ENCODE measurements around a stretch of chr17.

DNA sequence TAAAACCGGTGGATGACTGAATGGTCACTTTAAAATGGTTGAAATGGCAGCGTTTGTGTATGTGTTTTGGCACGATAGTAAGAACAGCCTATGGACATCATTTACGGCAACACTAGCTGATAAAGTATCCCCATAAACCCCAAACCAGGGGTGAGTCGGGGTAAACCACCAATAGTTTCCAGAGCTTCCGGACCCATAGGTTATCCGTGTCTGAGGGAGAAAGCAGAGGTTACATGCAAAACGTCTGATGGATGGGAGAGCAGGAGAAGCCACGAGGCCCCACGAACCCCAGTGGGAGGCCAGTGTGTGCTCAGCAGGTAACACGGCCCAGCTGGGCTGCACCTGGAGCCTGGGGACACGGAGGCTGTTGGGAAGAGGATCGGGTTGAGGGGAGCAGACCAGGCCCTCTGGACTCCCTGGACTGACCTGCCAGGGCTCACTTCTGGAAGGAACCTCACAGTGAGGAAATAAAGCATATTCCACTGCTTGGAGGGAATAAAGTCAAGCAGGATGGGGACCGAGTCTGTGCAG lies 62.5 kb upstream of the SEPTIN9 start:
- PRO-cap, 4 experiments = peak in 1 of 4 experiments; most common plus-strand start position 206 of the sequence (in 1)
- RAMPAGE, long total RNA, 4 experiments = no peak in any of the 4 experiments

DNA sequence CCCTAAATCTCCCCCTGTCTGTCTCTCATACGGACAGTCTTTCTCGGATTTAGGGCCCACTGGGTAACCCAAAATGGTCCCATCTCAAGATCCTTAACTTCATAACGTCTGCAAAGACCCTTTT lies 42.7 kb downstream of the SEPTIN9 start:
- PRO-cap, 4 experiments = no peak in any of the 4 experiments
- RAMPAGE, long total RNA, 4 experiments = no peak in any of the 4 experiments

DNA sequence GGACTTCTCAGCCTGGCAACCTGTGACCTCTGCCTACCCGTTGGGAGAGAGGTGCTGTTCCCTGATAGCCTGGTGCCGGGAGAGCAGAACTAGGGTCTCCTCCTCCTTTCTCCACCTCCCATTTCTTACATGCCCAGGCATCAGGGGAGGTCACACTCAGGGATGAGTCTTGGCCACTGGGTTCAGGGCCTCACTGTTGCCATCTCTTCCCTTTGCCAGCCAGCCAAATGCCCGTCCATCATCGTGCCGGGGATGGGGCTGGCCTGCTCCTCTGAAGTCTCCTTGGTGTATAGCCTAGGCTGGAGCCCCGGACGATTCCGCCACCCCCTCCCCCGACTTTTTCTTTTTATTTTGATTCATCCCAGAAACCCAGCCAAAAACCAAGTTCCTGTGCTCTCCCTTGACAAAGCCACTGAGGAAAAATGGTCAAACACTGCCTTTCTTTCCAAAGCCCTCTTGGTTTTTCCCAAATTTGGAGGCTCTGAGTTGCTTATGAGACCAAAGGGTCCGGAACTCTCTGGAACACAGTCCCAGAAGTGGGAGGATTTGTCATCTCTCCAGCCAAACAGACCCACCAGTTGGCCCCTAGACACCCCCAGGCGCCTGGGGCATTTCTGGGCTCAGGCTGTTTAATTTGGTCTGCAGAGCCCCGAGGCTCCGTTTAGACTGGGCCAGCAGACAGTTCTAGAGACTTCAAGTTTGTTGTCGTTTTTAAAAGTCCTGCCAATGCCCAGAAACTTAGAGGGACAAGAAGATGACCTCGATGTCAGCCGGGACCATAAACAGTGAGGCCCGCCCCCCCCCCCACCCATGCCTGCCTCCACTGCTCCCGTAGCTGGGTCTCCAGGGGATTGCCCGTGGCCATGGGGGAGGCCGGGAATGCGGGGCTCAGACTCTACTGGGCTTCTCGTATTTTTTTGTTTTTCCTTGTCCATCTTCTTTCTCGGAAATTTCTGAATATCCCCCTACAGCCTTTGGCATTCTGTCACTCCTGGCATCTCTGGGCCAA lies 98.5 kb downstream of the SEPTIN9 start:
- PRO-cap, 4 experiments = no peak in any of the 4 experiments
- RAMPAGE, long total RNA, 4 experiments = no peak in any of the 4 experiments

DNA sequence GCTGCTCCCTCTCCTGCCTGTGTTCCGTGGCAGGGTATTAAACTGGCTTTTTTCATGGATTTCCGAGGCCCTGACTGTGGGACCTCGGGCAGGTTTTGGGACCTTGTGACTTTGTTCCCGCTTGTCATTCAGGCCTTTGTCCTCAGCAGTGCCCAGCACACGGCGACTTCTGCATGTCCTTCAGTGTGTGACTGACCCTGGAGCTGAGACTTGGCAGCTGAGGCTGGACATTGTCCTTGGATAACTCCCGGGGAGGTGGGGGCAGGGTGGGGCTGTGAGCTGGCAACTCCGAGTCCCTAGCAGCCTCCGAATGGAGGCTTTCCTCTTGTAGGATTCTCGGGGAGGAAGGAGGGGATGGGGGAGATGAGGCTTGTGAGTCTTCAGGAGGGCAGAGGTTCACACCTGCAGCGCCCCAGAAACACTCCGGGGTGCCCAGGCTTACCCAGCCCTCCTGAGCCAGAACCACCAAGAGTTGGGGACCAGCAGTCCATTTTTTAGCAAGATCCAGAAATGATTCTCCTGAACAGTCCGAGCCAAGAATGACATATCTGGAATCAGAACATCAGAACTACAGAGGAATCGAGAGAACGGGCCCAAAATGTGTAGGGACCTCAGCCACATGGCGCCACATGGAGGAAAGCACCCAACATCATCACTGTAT lies 103.0 kb downstream of the SEPTIN9 start:
- PRO-cap, 4 experiments = no peak in any of the 4 experiments
- RAMPAGE, long total RNA, 4 experiments = no peak in any of the 4 experiments

- PRO-cap, 4 experiments = no peak in any of the 4 experiments
- RAMPAGE, long total RNA, 4 experiments = no peak in any of the 4 experiments
Observed at GRCh38 chr17:77391610-77392311, 110.5 kb downstream of the SEPTIN9 start.

DNA sequence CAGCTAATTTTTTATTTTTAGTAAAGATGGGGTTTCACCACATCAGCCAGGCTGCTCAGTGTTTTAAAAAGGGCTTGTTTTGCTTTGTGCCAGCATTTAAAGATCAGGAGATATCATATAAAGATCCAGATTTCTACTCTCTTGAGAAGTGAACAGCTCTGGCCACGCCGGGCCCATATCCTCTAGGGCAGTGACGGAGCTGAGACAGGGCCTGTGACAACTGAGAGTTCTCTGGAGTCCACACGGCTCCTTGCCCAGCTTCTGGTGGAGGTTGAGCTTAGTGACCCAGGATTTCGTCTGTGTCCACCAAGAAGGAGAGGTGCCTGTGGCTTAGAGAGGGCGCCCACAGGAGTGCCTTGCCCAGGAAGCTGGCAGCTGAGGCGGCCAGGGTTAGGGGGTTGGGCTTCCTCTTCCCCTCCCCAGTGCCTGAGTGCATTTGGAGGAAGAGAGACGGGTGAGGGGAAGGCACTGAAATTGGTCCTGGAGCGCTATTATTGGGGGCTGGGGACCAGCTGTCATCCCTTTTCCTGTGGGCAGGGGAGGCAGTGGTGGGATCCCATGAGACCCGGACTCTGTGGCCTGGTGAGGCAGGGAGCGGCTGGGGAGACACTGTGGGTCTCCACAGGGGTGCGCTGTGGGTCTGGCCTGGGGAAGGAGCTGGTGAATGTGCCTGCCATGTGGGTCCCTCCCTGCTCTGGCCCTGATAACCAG lies 119.0 kb downstream of the SEPTIN9 start:
- PRO-cap, 4 experiments = peak in 2 of 4 experiments; most common plus-strand start position 436 of the sequence (in 1); most common minus-strand start position 353 of the sequence (in 1)
- RAMPAGE, long total RNA, 4 experiments = no peak in any of the 4 experiments

GRCh38 chr17:77420230-77420914 lies 139.1 kb downstream of the SEPTIN9 start:
- PRO-cap, 4 experiments = peak in 1 of 4 experiments; most common plus-strand start chr17:77420830 (in 1)
- RAMPAGE, long total RNA, 4 experiments = no peak in any of the 4 experiments

DNA sequence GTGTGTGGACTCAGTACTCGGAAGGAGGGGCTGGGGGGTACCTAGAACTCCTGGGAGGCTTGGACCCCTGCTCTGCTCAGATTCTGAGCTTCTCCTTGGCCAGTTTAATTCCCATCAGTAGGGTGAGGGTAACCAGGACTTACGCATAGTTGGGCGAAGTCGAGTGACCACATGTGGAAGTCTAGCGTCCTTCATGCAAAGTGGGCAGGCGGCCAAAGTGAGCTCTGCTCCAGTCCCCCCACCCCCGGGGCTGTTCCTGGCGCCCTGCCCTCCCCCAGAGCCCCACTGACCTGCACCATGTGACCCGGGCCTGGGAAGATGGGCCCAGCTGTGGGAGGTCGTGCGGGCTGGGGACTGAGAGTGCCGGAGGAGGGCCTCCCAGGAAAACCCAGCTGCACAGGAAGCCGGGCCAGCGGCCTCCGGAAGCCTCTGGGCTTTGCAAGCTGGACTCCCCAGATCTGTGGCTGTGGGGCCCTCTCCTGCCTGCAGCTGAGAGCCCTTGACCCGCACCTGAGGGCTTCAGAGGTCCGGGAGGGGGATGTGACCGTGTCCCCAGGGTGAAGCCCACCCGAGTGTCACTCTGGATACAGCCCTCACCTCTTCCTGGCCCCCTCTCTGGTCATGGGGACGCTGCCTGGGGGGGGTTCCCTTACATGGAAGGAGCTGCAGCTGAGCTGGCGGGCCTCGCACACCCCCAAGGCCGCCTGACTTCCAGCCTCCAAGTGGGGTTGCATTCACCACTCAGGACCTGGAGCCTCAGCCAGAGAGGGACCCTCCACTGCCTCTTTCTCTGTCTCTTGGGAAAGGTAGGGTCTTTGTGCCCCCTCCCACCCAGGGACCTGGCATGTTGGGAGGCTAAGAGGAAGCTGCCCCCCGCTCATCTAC lies 143.8 kb downstream of the SEPTIN9 start:
- PRO-cap, 4 experiments = peak in 1 of 4 experiments; most common plus-strand start position 357 of the sequence (in 1); most common minus-strand start position 356 of the sequence (in 1)
- RAMPAGE, long total RNA, 4 experiments = no peak in any of the 4 experiments

GRCh38 chr17:77436809-77437208 lies 155.5 kb downstream of the SEPTIN9 start:
- PRO-cap, 4 experiments = no peak in any of the 4 experiments
- RAMPAGE, long total RNA, 4 experiments = no peak in any of the 4 experiments

GRCh38 chr17:77458269-77458899 lies 177.1 kb downstream of the SEPTIN9 start:
- PRO-cap, 4 experiments = peak in 3 of 4 experiments; most common plus-strand start chr17:77458427 (in 2); most common minus-strand start chr17:77458402 (in 1)
- RAMPAGE, long total RNA, 4 experiments = no peak in any of the 4 experiments

GRCh38 chr17:77460687-77461186 lies 179.4 kb downstream of the SEPTIN9 start:
- PRO-cap, 4 experiments = peak in 2 of 4 experiments; most common plus-strand start chr17:77460961 (in 1); most common minus-strand start chr17:77460886 (in 2)
- RAMPAGE, long total RNA, 4 experiments = start-site peak on the minus strand in 2 of 4 experiments, at chr17:77460832-77460896 at its widest, 5 to 10 reads per replicate

GRCh38 chr17:77470927-77471666 lies 189.8 kb downstream of the SEPTIN9 start:
- PRO-cap, 4 experiments = no peak in any of the 4 experiments
- RAMPAGE, long total RNA, 4 experiments = no peak in any of the 4 experiments

DNA sequence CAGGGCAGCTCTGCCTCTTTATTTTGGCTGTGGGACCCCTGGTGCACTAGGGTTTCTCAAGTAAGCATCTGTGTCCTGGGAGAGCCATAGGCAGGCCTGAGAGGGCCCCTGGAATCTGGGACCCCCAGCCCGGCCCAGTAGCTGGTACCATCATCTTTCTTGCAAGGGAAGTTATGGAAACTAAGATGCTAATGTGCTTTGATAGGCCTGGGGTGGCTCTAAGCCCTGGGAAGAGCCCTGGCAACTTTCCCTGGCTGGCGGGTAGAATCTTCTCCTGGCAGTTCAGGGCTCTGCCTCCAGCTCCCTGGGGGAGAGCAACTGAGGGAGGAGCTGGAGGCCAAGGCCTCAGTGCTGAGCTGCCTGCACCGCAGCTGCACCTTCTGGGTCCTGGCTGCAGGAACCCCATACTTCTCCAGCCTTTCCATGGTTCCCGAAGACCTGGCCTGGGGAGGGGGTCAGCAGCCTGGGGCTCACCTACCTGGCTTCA lies 193.0 kb downstream of the SEPTIN9 start:
- PRO-cap, 4 experiments = no peak in any of the 4 experiments
- RAMPAGE, long total RNA, 4 experiments = no peak in any of the 4 experiments

DNA sequence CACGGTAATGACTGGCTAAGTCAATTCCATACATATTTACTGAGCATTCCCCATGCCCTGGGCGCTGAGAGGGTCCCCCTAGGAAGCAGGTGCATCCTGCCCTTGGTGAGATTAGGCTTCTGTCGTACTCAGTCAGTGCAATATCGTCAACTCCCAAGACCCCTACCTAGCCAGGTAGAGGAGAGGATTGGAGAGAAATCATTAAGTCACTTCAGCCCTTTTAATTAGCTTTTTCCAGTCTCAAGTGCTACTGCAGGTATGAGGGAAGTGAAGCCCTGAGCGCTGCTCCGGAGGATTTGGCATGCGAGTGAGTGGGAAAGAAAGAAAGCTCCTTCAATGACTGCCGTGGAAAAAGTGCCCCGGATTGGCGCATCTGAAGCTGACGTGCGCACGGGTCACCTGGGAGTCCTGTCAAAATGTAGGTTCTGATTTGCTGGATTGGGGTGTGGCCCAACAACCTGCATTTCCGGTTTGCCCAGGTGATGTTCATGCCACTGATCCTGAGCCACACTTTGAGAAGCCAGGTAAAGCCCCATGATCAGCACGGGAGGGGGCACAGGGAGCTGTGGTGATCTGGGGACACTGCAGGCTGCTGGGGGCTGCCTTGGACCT lies 309.9 kb downstream of the SEPTIN9 start:
- PRO-cap, 4 experiments = no peak in any of the 4 experiments
- RAMPAGE, long total RNA, 4 experiments = no peak in any of the 4 experiments

- PRO-cap, 4 experiments = no peak in any of the 4 experiments
- RAMPAGE, long total RNA, 4 experiments = no peak in any of the 4 experiments
Observed at GRCh38 chr17:77610918-77611386, 329.7 kb downstream of the SEPTIN9 start.

DNA sequence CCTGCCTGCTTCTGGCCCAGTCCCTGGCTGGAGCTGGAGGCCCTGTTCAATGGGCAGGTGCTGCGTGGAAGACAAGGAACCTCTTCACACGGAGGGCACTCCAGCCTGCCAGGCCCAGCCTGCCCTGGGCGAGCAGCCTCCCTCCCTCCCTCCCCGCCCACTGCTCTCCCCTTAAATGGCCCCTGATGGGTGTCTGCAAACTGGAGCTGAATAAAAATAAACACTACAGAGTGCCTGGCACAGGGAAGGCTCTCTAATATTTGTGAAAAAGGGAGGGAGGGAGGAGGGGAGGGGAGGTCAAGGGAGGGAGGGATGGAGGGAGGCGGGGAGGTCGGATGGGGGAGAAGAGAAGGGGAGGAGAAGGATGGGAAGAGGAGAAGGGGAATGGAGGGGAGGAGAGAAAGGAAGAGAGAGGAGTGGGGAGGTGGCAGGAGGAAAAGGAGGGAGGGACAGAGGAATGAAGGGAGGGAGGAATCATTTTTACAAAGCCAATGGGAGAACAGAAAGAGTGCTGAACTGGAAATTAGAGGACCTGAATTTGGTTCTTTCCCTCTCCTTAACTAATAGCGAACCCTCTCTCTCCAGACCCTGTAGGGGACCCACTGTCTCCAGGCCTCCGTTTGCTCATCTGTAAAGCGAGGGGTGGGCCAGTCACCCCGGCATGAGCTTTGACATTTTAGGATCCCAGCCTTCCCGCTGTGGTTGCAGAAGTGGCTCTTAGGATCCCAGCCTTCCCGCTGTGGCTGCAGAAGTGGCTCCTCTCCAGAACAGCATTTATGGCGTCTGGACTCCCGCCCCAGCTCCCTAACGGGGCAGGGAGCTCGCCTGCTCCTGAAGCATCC lies 222.7 kb upstream of the TNRC6C start:
- PRO-cap, 4 experiments = peak in 1 of 4 experiments; most common plus-strand start position 541 of the sequence (in 1)
- RAMPAGE, long total RNA, 4 experiments = no peak in any of the 4 experiments

- PRO-cap, 4 experiments = no peak in any of the 4 experiments
- RAMPAGE, long total RNA, 4 experiments = no peak in any of the 4 experiments
Observed at GRCh38 chr17:77880849-77881193, 77.7 kb upstream of the TNRC6C start.

DNA sequence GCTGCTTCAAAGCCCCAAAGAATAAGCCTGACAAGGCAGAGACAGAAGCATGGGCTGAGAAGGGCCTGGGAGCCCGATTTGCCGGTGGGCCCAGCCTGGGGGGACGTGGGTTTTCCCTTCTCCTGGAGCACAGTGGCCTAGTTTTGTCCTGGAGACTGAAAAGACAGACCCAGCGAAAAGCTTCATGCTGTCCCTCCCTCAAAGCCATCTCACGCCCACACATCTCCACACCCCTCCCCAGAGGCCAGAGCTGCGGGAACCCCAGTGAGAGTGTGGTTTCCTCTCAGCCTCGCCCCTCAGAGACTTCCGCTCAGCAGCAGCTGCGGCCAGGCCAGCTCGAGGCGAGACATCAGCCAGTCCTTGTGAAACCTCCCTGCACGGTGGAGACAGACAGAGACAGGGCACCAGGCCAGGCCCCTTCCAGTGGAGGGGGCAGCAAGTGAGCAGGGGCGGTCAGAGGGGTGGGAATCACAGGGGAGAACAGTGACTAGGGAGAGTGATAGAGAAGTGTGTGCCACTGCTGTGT lies 77.0 kb upstream of the TNRC6C start:
- PRO-cap, 4 experiments = peak in 3 of 4 experiments; most common plus-strand start position 299 of the sequence (in 1); most common minus-strand start position 211 of the sequence (in 3)
- RAMPAGE, long total RNA, 4 experiments = no peak in any of the 4 experiments

GRCh38 chr17:77942203-77942752 lies 16.2 kb upstream of the TNRC6C start:
- PRO-cap, 4 experiments = no peak in any of the 4 experiments
- RAMPAGE, long total RNA, 4 experiments = no peak in any of the 4 experiments

GRCh38 chr17:77958352-77958548 lies 253 bp upstream of the TNRC6C start:
- PRO-cap, 4 experiments = peak in 4 of 4 experiments; most common minus-strand start chr17:77958442 (in 4)
- RAMPAGE, long total RNA, 4 experiments = no peak in any of the 4 experiments

Measured in spleen (tissue), 7 donors.